Colonic mucosa (tissue), 1 donor: ENCODE measurements around the genes CMTM2, NAE1, PDP2 and HSD11B2.

DNA sequence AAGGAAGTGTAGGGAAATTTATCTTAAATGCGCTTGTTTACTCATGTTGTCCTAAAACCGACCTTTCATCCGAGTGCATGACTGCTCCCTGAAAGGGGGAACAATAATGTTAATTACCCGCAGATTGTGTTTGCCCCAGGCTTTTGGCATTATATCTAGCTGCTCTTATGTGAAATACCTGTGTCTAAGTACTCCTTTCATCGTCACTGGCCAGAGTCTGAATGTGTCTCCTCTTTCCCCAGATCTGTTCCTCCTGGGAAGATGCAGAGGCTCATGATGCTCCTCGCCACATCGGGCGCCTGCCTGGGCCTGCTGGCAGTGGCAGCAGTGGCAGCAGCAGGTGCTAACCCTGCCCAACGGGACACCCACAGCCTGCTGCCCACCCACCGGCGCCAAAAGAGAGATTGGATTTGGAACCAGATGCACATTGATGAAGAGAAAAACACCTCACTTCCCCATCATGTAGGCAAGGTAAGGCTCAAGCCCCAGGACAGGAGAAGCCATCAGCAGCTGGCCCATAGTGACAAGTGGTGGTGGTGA lies 12.7 kb downstream of the CDH5 start:
- PRO-cap = no peak

GRCh38 chr16:66579335-66579535 lies at the start of gene CMTM2:
CMTM2 (plus strand) TSS chr16:66579463.
- PRO-cap = no peak

DNA sequence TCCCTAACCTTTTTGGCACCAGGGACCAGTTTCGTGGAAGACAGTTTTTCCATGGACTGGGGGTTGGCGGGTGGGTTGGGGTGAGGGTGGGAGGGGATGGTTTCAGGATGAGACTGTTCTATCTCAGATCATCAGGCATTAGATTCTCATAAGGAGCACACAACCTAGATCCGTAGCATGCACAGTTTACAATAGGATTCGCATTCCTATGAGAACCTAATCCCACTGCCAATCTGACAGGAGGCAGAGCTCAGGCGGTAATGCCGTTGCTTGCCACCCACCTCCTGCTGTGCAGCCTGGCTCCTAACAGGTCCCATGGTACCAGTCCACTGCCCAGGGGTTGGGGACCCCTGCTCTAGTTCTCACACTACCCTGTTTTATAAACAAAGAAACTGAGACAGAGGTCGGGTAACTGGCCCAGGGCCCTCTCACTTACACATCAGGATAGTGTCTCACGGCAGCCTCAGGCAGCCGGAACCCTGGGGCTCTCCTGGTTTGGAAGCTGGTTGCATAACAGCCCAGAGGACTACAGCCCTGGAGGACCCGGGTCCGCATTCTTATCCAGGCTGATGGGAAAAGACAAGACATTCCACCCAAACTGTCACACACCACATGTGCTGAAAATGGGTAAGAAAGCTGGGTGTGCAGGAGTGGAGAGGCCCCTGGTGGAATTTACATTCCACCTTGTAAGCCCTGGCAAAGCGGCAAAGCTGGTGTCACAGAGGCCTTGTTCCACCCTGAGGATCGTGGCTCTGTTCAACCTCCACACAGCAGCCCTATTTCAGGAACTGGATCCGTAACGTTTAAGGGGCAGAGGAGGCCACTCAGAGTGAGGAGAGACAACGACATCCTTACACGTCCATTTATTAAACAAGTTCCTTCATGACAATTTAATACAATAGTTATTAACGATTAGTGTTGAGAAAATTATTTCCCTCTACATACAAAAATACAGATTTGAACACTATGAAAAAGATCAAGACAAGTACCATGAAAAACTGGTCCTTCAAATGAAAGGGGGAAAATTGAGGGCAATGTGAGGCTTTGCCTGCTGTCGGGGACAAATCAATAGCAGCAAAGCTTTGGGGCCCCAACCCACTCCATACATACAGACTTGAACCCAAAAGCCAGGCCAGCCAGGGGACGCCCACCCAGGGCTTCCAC lies 9.8 kb downstream of the CMTM3 start:
- PRO-cap = no peak

DNA sequence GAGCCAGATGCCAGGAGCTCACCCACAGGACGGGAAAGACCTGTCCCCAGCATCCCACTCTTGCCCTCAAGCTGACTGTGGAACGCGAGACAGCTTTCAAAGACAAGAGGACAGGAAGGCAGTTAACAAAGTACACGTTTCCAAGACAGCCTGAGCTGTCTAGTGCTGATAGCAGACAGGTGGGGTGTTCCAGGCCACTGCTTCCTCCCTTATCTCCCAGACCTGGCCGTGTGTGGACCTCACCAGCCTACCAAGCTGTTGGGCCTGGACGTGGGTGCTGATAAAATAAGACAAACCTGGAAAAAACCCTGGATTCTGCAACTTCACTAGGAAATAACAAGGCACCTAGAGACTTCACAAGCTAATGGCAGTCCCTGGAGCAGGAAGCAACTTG lies 13.3 kb downstream of the CMTM3 start:
- PRO-cap = no peak

- PRO-cap = no peak
Measured at GRCh38 chr16:66706500-66707146, 10.1 kb upstream of the CMTM4 start.

GRCh38 chr16:66830321-66831228 lies at the start of gene NAE1:
NAE1 (minus strand) TSS chr16:66830976.
- PRO-cap = unidirectional peak, minus-strand start at chr16:66830976

- PRO-cap = bidirectional peak, plus-strand start at chr16:66880552, minus-strand start at chr16:66880354; bidirectional peak, plus-strand start at chr16:66880792, minus-strand start at chr16:66880727; unidirectional peak, minus-strand start at chr16:66881213
Measured at GRCh38 chr16:66880177-66881562, at the start of gene PDP2. PDP2 (plus strand) TSS chr16:66880515.

DNA sequence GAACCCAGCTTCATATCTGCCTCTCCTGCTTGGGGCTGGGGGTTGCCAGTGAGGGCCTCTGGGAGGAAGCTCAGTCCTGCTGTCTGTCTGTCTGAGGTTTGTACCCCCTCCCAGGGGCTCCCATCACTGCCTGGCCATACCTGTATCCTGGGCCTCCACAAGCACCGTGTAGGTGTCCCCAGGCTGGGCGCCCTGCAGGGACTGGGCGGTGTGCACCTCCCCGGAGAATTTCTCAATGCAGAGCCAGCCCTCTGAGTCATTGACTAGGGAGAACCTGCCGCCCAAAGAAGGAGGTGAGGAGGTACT lies 7.7 kb downstream of the CDH16 start:
- PRO-cap = no peak

- PRO-cap = no peak
Measured at GRCh38 chr16:66922971-66924115, 2.0 kb downstream of the RRAD start.

GRCh38 chr16:66963818-66964424 lies 2.9 kb downstream of the CES3 start:
- PRO-cap = no peak

DNA sequence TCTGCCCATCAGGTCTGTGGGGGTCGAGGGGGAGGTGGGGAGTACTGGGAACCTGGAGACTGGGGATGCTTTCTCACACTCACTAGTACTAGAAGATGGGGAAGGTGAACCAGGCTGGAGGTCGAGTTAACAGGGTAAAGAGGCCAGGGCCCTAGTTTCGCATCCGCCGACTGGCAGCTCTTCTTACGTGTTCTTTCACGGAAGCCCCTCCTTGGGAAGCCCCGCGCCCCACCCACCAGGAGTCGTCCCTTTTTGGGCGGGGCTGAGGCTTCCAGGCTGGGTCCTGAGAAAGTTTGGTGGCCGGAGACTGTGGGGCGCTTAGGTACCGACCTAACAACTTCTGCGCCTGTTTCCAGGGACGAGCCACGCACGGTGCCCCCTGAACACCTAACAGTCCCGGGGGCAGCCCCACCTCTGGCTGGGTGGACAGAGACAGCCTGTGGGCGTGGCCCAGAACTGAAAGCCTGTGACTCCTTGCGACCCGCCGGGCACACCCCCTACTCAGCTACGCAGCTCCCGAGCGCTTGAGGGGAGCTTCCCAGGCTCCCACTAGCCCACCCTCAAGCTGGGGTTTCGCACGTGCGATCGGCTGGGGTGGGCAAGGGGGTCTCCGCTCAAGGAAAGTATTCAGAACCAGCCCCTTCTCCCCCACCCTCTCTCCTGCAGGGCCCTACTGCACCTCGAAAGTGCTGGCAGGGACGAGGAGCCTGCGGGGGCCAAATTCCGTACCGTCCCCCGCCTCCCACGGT lies 590 bp downstream of the TRADD start:
- PRO-cap = bidirectional peak, plus-strand start at position 303 of the sequence, minus-strand start at position 172 of the sequence; bidirectional peak, plus-strand start at position 467 of the sequence, minus-strand start at position 398 of the sequence

DNA sequence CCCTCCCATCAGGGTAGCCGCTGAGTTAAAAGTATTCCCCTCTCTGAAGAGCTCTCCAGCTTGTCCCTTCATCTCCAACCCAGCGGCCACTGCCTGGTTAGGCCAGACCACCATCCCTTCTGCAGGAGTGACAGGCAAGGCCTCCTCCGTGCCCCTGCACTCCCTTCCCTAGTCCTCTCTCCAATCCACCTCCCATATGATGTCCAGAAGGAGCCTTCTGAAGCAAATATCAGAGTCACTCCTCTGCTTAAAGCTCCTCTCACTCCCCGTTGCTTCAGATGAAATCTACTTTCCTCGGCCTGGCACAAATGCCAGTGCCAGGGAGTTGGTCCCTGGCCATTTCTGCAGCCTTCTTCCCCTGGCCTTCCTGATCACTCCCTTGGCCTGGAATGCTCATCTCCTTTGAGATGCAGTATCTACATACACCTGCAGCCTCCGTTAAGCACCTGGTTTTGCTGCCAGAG lies 6.3 kb downstream of the MATCAP1 start:
- PRO-cap = no peak

GRCh38 chr16:67199239-67200320 lies 649 bp downstream of the ELMO3 start:
- PRO-cap = bidirectional peak, plus-strand start at chr16:67199719, minus-strand start at chr16:67199595; bidirectional peak, plus-strand start at chr16:67200086, minus-strand start at chr16:67200002

GRCh38 chr16:67244254-67245373 lies 2.7 kb downstream of the FHOD1 start:
- PRO-cap = unidirectional peak, plus-strand start at chr16:67244956

DNA sequence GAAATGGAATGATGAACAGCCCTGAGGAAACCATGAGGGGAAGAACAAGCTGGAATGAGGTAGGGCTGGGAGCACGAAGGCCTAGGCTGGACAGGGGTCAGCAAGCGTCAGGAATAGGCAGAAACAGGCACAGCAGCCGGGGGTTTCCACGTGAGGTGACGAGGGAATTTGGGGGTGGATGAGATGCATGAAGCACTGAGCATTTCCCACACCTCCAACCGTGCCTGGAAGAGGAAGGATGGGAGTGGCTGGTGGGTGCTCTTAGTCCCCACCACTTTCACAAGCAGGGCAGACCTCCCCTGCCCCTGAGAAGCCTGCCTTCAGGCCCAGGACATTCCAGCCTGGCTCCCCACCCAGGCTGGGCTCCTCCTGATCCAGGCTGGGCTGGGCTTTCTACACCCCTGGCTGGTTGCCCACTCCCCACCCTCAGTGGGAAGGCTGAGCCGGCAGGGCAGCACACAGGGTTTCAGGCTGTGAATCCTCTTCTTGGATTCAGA lies 21.9 kb downstream of the PLEKHG4 start:
- PRO-cap = no peak

- PRO-cap = no peak
Measured at GRCh38 chr16:67347212-67347657, 20.6 kb downstream of the LRRC36 start.

GRCh38 chr16:67394258-67395366 lies 1.3 kb upstream of the TPPP3 start:
- PRO-cap = bidirectional peak, plus-strand start at chr16:67395067, minus-strand start at chr16:67395009

DNA sequence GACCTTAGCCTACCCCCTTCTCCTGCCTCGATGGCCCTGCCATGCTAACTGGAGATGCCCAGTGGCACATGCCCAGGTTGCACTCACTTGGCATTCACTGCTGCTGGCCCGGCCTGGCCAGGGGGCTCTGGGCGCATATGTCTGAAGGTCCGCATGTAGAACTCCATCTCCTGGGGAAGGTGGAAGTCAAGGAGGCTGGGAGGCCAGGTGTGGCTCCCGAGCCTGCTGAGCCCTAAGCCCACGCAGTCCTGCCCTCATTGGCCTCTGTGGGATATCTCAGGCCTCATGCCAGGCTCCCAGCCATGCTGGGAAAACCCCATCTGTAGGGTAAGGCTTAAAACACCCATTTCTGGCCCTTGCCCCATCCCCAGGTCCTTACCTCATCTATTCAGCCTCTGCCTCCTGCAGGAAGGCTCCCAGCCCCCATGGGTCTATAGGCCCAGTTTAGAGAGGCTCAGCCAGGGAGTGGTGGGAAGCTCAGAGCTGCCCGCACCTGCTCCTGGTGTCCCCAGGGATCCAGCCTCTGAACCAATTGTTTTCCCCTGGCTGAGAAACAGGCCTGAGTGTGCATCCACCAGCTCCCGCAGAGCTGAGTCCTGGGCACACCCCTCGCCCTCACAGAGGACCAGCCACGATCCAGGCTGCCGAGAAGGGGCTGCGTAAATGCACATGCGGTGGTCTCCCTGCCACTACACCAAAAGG lies 2.2 kb upstream of the TPPP3 start:
- PRO-cap = no peak

DNA sequence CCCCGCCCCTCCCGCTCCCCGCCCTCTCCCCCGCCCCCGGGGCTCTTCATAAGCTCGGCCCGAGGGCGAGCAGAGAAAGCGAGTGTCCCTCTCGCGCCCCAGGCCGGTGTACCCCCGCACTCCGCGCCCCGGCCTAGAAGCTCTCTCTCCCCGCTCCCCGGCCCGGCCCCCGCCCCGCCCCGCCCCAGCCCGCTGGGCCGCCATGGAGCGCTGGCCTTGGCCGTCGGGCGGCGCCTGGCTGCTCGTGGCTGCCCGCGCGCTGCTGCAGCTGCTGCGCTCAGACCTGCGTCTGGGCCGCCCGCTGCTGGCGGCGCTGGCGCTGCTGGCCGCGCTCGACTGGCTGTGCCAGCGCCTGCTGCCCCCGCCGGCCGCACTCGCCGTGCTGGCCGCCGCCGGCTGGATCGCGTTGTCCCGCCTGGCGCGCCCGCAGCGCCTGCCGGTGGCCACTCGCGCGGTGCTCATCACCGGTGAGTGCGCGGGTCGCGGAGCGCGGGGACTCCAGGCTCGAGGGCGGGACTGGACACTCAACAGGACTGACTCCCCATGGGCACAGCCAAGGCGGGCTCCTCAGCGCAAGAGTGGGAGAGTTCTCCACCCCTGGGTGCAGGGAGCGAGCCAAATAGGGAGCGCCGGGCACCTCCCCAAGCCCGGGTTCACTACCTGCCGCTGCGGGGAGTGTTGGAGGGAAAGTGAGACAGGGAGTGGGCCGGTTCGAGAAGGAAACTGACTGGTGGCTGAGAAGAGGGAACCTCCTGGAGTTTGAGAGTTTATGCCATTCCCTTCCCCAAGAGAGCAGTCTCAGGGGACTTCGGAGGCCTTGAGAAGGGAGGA lies at the start of gene HSD11B2:
Gene HSD11B2, plus strand, starts transcription at position 75 of the 831 bp plus-strand sequence.
- PRO-cap = bidirectional peak, plus-strand start at position 51 of the sequence, minus-strand start outside the sequence

DNA sequence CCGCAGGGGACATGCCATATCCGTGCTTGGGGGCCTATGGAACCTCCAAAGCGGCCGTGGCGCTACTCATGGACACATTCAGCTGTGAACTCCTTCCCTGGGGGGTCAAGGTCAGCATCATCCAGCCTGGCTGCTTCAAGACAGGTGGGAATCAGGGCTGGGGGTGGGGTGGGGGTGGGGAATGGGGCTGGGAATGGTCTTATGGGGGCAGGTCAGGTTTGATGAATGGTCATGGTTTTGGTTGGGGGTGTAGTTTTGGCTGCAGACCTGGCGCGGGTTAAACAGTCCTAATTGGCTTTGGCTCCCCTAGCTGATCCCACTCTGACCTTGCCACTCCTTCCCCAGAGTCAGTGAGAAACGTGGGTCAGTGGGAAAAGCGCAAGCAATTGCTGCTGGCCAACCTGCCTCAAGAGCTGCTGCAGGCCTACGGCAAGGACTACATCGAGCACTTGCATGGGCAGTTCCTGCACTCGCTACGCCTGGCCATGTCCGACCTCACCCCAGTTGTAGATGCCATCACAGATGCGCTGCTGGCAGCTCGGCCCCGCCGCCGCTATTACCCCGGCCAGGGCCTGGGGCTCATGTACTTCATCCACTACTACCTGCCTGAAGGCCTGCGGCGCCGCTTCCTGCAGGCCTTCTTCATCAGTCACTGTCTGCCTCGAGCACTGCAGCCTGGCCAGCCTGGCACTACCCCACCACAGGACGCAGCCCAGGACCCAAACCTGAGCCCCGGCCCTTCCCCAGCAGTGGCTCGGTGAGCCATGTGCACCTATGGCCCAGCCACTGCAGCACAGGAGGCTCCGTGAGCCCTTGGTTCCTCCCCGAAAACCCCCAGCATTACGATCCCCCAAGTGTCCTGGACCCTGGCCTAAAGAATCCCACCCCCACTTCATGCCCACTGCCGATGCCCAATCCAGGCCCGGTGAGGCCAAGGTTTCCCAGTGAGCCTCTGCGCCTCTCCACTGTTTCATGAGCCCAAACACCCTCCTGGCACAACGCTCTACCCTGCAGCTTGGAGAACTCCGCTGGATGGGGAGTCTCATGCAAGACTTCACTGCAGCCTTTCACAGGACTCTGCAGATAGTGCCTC lies 5.7 kb downstream of the HSD11B2 start:
- PRO-cap = no peak